Bronchus (tissue), 1 donor: ENCODE data around the genes FAM174A and PAM.

DNA sequence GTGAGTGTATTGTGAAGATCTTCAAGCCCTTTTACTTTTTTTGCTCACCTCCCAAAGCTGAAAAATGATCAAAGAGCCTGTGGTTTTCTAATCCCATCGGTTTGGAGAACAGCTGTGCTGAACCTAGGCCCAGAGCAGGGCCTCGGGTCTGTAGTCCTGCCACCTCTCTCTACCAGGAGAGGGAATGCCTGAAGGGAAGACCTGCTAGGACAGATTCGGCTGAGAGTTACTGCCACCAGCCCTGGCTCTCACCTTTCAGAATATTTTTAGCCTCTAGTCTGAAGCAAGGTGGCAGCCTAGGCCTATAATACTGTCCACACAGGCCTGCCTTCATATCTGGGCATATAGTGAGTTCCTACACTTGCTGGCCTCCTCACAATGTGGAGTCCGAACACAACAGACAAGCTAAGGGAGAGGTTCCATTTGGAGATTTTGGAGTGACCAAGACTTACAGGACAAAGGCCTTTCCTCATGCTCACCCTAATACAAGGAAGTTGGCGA is 13.8 kb downstream of the RGMB start:
- PRO-cap = no peak

- PRO-cap = no peak
These were observed 17.8 kb downstream of the RGMB start for GRCh38 chr5:98791100-98791752.

GRCh38 chr5:98887923-98888414 is 40.8 kb downstream of the CHD1 start:
- PRO-cap = no peak

- PRO-cap = no peak
These were observed 39.7 kb downstream of the CHD1 start for GRCh38 chr5:98888843-98889683.

DNA sequence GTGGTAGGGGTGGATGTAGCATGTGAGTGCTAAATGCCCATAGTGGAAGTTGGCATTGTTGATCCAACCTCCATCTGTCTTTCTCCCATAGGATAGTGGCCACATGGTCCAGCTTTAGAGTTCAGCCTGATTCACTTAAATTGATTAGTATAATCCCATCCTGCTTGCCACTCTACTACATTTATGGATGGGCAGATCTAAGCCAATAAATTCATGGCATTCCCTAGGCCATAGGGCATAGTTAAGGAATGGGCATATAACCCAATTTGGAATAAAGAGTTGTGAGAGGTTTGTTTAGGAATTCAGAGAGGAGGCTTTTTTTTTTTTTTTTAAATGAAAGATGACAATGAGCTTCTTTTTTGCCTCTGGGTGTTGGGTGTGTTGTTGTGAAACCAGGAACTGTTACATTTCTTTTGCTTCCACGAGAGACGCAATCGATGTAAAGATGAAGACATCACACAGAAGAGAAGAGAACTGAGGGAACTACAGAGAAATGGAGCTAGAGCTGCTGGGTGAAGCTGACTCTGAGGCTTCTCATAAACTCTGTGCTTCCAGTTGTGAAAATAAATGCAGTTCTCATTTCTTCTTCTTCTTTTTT is 12.5 kb upstream of the CHD1 start:
- PRO-cap = no peak

DNA sequence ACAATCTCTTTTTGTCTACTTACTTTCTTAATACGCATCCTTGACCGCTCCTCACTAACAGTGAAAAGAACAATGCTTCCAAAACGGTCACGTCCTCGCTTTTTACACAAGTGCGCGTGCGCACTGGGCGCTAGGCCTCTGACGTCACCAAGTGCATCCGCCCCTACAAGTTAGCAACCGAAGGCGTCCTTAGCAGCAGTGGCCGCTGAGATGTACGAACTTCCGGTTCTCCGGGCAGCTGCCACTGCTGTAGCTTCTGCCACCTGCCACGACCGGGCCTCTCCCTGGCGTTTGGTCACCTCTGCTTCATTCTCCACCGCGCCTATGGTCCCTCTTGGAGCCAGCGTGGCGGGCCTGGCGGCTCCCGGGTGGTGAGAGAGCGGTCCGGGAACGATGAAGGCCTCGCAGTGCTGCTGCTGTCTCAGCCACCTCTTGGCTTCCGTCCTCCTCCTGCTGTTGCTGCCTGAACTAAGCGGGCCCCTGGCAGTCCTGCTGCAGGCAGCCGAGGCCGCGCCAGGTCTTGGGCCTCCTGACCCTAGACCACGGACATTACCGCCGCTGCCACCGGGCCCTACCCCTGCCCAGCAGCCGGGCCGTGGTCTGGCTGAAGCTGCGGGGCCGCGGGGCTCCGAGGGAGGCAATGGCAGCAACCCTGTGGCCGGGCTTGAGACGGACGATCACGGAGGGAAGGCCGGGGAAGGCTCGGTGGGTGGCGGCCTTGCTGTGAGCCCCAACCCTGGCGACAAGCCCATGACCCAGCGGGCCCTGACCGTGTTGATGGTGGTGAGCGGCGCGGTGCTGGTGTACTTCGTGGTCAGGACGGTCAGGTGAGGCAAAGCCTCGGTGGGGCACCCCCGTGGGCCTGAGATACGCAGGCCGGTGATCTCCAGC is at the start of gene FAM174A:
Gene FAM174A, plus strand, starts transcription at position 237 of the 891 bp plus-strand sequence.
- PRO-cap = bidirectional peak, plus-strand start at position 237 of the sequence, minus-strand start at position 104 of the sequence; bidirectional peak, plus-strand start at position 486 of the sequence, minus-strand start at position 470 of the sequence

- PRO-cap = no peak
These were observed 837 bp downstream of the FAM174A start for GRCh38 chr5:100536029-100536392.

DNA sequence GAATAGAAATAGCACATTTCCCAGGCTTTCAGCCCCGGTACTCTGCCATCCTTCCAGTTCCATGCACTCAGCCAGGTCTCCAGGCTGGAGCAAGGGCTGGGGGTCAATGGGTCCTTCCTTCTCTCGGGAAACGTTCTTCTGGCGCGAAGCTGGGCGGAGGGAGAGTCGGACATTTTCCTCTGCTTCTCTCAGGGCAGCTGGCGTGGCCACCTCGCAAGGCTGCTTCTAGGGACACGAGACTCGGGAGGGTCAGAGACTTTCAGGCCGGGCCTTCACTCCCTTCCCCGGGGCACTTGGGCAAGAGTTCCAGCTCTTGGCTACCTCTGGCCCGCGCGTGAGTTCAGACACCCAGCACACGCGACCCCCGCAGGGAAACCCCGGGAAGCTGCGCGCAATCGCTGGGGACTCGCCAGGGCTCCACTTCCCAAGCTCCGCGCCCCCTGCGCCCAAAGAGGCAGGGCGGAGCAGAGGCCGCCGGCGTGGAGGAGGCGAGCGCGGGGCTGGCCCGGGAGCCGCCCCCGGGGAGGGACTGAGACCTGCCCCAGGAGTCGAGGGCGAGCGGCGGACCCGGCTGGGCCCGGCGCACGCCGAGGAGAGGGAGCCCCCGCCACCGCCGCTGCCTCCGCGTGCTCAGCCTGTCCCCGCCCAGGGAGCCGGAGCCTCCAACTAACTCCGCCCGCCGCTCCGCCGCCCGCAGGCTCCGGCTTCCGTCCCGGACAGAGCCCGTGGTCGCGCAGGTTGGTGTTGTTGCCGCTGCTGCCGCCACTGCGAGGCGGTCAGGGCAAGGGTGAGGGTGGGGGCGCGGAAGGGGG is at the start of gene PAM:
Gene PAM, plus strand, starts transcription at position 694 of the 812 bp plus-strand sequence.
- PRO-cap = bidirectional peak, plus-strand start at position 719 of the sequence, minus-strand start at position 595 of the sequence

DNA sequence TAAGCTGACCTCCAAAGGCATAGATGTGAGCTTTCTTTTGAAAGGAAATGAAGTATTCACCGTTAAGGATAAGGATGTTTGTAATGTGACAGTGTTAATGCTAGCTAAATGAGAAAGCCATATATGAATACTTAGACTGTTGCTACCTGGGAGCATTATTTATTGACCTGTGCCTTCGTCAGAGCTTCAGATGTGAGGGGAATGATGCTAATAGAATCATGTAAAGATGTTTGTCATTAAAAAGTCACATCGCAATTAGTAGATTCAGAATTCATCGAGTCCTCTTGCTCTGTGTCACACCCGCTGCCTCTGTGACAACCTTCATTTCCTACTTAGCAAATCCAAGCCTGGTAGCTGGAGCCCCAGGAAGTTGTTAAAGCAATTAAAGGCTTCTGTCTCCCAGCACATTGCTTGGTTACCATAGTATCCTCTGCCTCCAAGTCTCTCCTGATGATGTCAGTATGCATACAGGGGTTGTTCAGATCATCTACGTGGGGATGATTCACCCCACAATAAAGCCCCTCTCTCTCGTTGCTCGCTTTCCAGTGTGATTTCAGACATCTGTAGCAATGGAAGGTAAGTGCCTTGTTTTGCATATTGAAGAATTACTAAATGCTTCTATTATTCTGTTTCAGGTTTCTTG is 52.7 kb downstream of the PAM start:
- PRO-cap = no peak

DNA sequence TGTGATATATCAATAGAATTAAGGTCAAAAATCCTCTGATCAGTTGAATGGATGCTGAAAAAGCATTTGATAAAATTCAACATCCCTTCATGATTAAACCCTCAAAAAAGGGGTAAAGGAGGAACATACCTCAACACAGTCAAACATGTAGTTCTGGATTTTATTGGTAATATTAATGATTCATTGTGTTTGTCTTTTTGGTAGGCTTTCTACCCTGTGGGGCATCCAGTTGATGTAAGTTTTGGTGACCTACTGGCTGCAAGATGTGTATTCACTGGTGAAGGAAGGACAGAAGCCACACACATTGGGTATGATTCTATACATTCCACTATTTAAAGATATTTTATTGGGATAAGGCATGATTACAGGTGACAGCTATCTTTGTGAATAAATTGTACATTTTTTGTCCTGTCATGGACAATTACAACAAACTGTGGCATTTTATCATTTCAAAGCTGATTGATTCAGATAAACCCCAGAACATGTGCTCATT is 169.4 kb downstream of the GIN1 start:
- PRO-cap = no peak

- PRO-cap = no peak
These were observed 161.0 kb downstream of the GIN1 start for GRCh38 chr5:102958939-102959388.

DNA sequence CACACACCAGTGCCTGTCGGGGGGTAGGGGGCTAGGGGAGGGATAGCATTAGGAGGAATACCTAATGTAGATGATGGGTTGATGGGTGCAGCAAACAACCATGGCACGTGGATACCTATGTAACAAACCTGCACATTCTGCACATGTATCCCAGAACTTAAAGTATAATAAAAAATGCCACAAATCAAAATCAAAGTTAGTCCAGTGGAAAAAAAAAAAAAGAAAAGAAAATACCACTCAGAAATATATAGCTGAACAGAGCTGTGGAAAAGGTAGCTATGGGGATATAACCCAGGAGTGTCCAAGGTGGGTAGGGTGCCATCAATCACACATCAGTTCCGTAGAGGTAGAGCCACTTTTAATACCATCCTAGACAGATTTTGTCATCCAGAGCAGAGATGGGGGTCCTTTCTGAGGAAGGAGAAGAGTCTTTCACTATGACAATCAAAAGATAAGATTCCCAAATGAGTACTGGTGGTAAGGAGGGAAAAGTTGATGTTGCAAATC is 150.8 kb downstream of the GIN1 start:
- PRO-cap = no peak

GRCh38 chr5:103017071-103017637 is 102.8 kb downstream of the GIN1 start:
- PRO-cap = no peak

GRCh38 chr5:103373730-103374158 is 115.2 kb downstream of the MACIR start:
- PRO-cap = no peak

DNA sequence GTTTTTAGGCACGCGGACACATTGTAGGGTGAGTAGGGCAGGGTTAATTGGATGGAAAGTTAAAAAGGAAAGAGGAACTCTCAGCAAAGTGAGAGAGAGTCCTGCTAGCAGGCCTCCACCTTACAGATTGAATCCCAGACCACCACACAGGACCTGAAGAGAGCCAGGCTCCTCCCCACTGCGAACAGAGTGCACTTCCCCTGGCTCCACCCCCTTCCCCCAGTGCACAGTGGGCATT is 814.0 kb downstream of the EFNA5 start:
- PRO-cap = no peak

GRCh38 chr5:106980628-106981319 is 690.0 kb downstream of the EFNA5 start:
- PRO-cap = no peak

DNA sequence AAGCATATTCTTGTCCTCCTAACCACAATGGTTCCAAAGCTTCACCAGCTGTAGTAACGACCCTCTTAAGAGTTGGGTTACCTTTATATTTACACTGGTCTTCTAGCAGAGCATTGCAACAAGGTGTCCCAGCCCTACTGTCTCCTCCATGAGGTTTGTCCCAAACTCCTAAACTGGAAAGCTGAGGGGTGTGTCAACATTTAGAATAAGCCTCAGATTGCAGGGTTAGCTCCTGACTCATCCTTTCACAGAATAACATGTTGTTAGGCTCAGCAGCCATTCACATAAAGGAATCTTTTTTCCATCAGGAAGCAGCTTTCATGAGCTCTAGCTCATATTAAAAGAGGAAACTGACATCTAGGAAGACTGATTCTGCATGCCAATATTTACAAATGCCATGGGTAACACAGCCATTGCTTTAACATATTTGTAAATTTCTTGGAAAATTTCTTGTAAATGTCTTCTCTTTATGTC is 238.7 kb downstream of the EFNA5 start:
- PRO-cap = no peak

DNA sequence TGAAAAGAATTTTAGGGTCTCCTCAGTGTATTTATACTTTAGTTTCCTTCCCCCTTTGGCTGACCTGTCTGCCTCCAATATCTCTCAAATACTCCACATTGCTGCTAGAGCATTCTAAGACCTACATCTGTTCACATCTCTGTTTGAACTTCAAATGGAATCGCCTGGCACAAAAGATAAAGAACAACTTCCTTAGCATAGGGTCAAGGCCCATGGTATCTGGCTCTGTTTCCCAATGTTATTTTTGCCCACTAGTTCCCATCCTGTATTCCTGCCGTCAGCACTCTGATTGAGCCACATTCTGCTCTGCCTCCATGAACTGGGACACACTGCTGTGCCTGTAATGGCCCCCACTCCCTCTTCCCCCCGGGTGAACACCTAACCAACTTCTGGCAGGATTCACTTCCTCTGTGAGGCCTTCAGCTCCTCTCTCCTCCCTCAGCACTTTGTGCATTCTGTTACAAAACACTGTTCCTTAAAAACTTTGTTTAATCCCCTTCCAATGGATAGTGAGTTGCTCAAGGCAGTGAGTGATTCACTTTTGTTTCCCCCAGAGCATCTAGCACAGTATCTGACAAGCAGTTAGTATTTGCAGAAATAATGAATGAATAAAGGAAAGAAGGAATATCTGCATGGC is 183.7 kb downstream of the EFNA5 start:
- PRO-cap = no peak

DNA sequence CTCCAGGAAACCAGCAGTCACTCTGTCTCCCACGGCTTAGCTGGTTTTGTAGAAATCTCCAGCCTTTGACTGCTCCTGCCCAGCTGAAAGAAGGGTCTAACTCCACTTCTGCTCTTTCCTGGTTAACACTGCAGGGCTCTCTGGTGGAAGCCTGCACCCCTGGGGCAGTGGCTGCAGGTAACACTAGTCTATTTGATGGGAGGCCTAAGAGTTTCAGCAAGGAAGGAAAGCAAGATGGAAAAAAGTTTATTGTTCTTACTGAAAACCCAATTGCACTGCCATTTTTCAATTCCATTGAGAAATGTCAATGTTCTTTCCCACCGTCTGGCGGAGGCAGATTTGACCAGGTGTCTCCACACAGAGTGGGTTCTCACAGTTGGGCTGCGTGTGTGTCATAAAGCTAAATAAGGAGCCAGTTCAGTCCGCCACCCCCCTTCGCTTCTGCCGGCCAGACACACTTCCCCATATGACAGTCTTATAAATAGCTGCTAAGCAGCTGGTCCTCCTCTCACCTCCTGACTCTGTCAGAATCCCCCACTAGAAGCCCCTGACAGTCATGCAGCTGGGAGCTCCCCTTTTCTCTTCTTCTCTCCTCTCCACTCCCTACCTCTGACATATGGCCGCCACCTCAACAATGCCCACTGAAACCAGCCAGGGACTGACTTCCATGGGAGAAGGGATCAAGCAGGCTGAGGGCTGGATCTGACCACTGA is 141.7 kb upstream of the EFNA5 start:
- PRO-cap = no peak

- PRO-cap = no peak
These were observed 273.2 kb upstream of the EFNA5 start for GRCh38 chr5:107943931-107944387.